Measurements from ENCODE around the gene C9orf57.

- PRO-cap = no peak
- RAMPAGE, long total RNA, 4 experiments = no peak in any of the 4 experiments
Measured at GRCh38 chr9:70259956-70260425, 1.2 kb downstream of the SMC5 start.

DNA sequence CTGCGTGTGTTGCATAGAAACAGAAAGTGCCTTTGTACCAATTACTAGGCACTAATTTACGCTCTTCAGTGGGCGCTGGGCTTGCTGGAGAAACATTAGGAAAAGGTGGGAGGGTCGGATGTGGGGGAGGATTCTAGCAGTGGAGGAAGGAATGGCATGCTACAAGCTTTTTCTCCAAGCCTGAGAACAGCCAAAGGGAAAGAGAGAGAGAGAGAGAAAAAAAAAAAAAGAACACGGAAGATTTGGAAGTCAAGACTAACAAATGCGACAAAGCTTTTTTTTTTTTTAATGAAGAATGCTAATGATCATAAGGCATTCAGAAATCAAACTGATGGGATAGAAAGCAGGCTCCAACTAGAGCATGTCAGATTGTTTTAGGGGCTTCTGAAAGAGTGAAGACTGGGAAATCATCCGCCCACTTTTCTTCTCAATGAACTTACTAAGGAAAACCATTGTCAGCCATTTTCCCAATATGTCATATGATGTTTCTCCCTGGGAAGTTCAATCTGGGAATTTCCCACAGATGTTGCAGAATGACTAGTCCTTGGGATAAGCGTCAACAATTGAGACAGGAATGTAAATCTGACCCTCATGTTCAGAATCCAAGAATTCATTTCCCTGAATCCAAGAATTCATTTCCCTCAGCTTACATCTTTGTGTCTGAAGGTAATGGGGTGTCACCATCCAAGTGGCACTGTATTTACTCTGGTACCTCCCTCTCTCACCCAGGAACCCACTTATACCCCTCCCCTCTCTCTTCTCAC, 7.6 kb downstream of the KLF9 start:
- PRO-cap = no peak
- RAMPAGE, long total RNA, 4 experiments = start-site peak on the minus strand in 1 of 4 experiments, centred at position 277 of the sequence, 17 reads per replicate

DNA sequence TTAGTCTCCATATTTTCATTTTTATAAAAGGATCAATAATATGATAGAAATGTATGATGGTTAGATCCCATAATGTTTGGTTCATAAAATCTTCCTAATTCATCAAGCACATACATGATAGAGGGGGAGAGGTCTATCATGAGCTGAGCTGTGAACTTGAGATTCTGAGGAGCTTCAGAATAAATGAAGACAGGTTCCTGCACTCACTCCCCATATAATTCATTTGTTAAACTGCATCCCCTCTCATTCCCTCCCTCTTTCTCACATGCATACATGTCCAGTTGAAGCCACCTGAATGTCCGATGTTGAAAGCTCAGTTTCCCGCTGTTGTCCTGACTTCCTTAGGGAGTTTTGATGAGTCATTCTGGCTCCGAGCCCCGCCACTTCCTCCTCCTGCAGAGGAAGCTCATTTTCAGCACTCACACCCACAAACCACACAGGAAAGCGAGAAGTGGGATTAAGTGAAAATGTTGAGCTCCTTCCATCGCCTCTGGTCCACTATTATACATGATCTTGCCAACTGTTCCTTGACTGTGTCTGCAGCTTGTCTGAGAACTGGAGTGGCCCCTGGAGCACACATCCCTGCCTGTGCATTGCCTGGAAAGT, 121.2 kb downstream of the CEMIP2 start:
- PRO-cap = no peak
- RAMPAGE, long total RNA, 4 experiments = no peak in any of the 4 experiments

GRCh38 chr9:71685110-71685605, 83.2 kb downstream of the CEMIP2 start:
- PRO-cap = no peak
- RAMPAGE, long total RNA, 4 experiments = no peak in any of the 4 experiments

DNA sequence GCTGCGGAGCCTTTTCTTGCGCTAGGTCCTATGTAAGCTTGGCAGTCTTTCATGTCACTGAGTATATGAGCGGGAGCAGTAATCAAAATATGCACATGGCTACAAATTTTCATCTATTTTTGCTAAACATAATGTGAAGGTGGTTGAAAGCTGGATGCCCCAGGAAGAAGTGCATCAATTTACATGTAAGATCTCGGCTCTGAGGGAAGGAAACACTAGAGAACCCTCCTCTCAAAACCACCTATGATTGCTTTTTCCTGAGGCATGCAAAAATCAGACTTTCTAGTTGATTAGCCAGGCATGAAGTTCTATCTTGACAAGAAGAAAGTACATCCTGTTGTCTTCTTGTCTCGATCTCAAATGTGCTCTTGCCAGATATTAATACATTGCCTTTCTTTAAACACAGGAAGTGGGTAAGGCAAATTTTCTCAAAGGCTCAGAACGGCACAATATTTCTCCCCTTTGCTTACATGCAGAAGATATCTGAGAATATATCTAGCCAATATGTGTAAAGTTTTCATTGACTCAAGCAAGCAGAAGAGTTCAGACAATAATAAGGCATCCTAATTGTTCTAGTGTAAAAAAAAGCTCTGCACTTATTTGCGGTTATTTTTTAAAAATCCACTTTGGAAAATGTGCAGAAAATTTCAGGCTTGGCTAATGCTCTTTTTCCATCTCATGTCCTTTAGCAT, 27.1 kb upstream of the CEMIP2 start:
- PRO-cap = no peak
- RAMPAGE, long total RNA, 4 experiments = no peak in any of the 4 experiments

GRCh38 chr9:71963997-71965206, 53.0 kb downstream of the C9orf85 start:
- PRO-cap = no peak
- RAMPAGE, long total RNA, 4 experiments = start-site peak on the plus strand in 1 of 4 experiments, at chr9:71964152-71964738 at its widest, 5 to 6 reads per replicate

GRCh38 chr9:72060492-72060863, at the start of gene C9orf57:
Gene C9orf57, minus strand, starts transcription at chr9:72060613.
- PRO-cap = no peak
- RAMPAGE, long total RNA, 4 experiments = no peak in any of the 4 experiments

- PRO-cap = no peak
- RAMPAGE, long total RNA, 4 experiments = no peak in any of the 4 experiments
Measured at GRCh38 chr9:72526657-72526938, 5.2 kb downstream of the TMC1 start.

DNA sequence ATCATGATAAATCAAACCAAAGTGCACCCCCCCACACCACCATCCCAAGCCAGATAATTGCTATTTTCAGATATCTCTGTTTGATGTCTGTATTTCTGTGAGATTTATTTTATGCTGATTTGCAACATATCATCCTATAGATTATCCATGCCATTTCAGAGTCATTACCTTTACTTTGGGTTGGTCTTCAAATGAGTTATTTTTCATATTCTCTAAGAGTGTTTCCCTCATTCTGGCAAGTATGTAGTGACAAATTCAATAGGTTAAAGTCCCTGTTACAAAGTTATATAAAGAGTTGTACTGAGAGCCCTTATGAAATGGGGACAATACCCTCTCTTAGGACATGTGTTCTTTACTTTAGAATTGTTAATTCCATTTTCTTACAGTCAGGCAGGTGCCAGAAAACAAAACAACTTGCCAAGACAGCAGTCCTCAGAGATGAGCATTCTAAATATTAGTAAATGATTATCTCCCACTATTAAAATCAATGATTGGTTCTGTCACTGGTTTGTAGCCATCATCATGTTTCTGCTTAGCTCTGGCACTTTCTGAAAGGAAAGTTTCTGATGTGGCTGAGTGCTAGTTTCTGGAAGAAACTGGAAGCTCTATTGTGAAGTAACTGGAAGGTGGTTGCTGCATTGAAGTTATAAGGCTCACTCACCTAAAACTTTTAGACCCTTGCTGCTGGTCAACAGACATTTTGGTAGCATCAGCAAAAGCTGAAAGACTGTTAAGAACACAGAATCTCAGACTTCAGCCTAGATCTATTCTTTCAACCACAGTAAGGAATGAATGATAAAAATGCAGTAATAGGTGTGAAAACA, 5.9 kb downstream of the ALDH1A1 start:
- PRO-cap = no peak
- RAMPAGE, long total RNA, 4 experiments = no peak in any of the 4 experiments

DNA sequence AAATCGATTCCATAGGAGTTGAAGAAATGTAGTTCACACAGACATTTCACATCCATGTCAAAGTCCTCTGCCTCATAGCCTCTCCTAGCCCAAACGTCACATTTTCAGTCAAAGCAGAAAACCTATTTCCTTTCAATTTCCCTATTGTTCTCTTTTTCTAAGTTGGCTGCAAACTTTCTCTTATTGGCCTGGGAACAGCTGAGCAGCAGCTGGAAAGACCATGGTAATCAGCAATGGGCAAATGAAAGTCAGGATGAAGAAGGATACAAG, 3.8 kb downstream of the ALDH1A1 start:
- PRO-cap = no peak
- RAMPAGE, long total RNA, 4 experiments = no peak in any of the 4 experiments

DNA sequence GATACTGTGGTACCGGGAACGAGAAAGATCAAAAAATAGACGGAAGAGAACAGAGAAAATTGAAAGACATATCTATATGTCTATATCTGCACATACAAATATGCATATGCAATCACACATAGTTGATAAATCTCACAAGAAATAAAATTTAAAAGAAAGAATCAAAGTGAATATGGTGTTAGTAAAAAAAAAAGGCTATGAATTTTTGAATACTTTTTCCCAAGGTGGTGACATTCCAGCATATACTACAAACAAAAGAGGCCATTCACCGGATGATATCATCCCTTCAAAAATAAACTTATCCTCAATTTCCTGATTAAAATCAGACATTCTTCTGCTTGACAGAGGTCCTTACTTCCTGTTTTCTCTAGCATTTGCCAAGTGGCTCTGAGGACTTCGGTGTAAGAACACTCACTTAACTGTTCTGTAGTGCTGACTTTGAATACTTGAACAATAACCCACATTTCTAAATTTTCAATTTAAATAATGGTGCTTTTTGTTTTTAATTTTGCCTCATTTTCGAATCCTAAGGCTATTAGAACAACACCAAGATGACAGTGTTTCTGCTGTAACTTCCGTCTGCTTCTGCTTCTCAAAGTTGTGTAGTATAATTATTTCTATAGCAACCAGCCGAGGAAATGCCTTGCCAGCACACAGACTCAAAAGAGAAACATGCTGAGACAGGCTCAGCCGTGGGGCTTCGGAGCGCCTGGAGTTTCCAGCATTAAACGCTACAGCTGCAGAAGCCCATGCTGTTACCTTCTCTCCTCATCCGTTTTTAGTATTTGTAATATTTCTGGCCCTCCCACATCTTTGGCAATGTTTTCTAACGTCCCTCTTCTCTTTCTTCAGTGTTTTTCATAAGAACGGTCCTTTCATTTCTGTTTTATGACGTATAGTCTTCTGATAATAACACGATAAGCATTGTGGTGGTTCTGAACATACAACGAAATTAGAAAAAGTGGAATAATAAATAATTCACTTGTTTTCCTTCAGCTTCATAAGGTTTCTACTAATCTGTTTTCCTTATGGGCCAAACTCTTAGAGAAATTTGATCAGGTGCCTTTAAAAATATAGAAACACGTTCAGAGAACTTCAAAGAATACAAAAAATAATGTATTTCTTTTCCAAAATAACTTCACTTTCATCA, 19.5 kb upstream of the ANXA1 start:
- PRO-cap = bidirectional peak, plus-strand start at position 375 of the sequence, minus-strand start at position 373 of the sequence; bidirectional peak, plus-strand start at position 724 of the sequence, minus-strand start at position 587 of the sequence
- RAMPAGE, long total RNA, 4 experiments = no peak in any of the 4 experiments

GRCh38 chr9:73149410-73149779, 2.3 kb upstream of the ANXA1 start:
- PRO-cap = no peak
- RAMPAGE, long total RNA, 4 experiments = no peak in any of the 4 experiments

GRCh38 chr9:75183001-75183376, 94.7 kb downstream of the OSTF1 start:
- PRO-cap = no peak
- RAMPAGE, long total RNA, 4 experiments = no peak in any of the 4 experiments

- PRO-cap = unidirectional peak, plus-strand start at chr9:75891117; bidirectional peak, plus-strand start at chr9:75891598, minus-strand start at chr9:75891230
- RAMPAGE, long total RNA, 4 experiments = no peak in any of the 4 experiments
Measured at GRCh38 chr9:75890775-75891700, 565 bp downstream of the PCSK5 start.

GRCh38 chr9:76114129-76114655, 223.7 kb downstream of the PCSK5 start:
- PRO-cap = no peak
- RAMPAGE, long total RNA, 4 experiments = no peak in any of the 4 experiments

GRCh38 chr9:76313760-76314275, 80.4 kb downstream of the RFK start:
- PRO-cap = no peak
- RAMPAGE, long total RNA, 4 experiments = no peak in any of the 4 experiments

DNA sequence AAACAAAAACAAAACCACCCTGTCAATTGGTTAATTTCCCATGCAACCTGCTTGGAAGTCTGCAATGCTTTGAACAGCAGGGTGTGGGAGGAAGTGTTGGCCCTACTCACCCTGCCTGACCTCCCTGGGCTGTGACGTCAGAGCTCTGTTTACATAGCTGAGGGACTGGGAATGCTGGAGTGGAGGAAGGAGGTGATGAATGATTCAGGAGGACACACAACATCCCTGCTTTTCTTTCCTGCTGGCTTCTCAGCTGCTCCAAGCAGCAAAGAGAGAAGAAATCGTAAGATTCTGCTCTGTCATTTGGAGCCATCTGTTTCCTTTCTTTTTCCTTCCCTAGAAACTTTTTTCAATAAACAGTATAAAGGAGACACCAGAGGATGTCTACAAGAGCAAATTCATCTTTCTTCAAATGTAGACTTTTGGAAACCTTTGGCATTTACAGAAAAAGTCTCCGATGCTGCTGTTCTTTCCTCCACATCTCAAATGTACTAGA, 19.0 kb downstream of the RFK start:
- PRO-cap = no peak
- RAMPAGE, long total RNA, 4 experiments = no peak in any of the 4 experiments

- PRO-cap = no peak
- RAMPAGE, long total RNA, 4 experiments = no peak in any of the 4 experiments
Measured at GRCh38 chr9:76472810-76473450, 13.9 kb downstream of the GCNT1 start.

DNA sequence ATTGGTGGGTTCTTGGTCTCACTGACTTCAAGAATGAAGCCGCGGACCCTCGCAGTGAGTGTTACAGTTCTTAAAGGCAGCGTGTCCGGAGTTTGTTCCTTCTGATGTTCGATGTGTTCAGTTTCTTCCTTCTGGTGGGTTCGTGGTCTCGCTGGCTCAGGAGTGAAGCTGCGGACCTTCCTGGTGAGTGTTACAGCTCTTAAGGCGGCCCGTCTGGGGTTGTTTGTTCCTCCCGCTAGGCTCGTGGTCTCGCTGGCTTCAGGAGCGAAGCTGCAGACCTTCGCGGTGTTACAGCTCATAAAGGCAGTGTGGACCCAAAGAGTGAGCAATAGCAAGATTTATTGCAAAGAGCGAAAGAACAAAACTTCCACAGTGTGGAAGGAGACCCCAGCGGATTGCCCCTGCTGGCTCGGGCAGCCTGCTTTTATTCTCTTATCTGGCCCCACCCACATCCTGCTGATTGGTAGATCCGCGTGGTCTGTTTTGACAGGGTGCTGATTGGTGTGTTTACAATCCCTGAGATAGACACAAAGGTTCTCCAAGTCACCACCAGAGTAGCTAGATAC, 64.0 kb downstream of the GCNT1 start:
- PRO-cap = no peak
- RAMPAGE, long total RNA, 4 experiments = no peak in any of the 4 experiments

- PRO-cap = bidirectional peak, plus-strand start at chr9:76818547, minus-strand start at chr9:76818388
- RAMPAGE, long total RNA, 4 experiments = no peak in any of the 4 experiments
Measured at GRCh38 chr9:76818062-76818846, 87.7 kb downstream of the PRUNE2 start.